Melanocyte of skin (primary cell): Measurements from ENCODE around the gene PDILT.

DNA sequence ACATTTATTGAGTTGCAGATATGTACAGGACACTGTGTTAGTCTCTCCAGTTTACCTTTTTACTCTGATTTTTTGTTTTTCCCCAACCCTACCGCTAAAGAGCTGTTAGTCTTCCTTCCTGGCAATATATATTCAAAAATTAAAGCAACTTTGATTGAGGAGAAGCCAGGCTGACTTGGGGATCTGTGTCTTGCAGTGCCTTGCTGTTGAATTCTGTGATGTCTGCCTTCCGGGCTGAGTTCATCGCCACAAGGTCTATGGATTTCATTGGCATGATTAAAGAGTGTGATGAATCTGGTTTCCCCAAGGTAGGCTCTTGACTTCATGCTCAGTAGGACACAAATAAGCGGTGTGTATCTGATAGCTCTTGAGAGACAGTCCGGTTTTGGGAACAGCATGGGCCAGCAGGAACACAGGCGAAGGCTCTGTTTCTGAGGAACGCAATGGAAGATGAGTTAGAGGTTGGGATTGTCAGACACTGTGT is 72.0 kb downstream of the VPS35L start:
- CAGE, long polyA plus RNA, 2 experiments, result no peak in any of the 2 experiments

DNA sequence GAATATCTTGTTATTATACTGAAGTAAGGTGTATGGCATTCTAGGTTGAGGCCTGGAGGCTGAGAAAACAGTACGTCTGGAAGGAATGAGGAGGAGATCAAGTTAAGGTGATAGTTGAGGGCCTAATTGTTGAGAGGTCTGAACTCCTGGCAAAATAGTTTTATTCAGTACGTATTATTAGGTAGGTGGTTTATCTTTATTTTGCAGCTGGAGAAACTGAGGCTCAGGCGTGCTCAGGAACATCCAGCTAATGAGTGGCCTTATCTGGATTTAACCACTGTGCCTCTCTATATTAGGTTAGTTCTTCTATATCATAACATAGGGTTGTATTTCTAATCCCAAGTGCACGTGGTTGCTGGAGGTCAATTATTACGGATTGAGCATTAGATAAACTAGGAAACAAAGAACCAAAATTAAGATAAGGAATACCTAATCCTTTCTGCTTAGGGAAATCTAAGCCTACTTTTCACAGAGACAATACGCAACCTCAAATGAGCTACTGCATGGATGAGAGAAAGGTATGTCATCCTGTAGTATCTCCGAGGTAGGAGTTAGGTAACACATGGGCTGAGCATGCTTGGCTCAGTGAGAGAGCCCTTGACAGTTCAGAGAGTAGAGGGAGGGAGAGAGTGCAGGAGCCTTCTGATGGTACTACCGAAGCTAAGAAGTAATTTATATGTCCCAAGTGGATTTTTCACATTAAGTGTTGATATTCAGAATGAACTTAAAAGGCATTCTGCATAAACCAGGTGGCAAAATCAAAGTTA is 59.1 kb downstream of the KNOP1 start:
- CAGE, long polyA plus RNA, 2 experiments, result no peak in any of the 2 experiments

DNA sequence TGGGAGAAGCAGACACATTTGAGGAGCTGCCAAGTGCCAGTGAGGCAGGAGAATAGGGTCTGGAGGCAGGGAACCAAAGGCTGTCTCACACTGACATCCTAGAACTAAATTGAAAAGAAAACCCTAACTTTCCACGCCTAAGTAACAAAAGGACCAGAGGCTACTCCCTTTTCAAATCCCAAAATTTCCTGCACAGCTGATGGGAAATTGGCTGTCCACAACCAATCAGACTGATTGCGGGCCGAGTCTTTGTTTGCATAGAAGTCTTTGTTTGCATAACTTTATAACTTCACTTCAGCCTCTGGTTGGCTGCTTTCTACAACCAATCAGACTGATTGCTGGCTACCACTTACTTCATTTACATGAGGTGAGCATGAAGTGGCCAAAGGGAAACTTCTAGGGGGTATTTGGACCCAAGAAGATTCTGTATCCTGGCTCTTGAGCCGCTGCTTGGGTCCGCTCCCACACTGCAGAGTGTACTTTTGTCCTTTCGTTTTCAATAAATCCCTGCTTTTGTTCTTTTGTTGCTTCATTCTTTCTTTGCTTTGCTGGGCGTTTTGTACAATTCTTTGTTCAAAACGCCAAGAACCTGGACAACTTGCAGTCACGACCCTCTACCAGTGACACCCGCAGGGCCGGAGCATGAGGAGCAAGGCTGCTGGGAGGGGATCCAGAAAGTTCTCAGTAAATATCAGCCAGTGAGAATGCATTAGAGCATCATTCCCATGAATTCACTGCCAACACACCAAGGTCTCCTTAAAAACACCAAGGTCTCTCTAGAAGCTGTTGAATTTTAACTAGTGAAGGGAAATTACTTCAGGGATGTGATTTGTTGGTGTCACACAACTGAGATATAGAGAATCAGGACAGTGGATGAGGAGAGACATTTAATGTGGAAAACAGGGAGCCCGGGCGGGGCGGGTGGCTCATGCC is 67.6 kb downstream of the IQCK start:
- CAGE, long polyA plus RNA, 2 experiments, result no peak in any of the 2 experiments

- CAGE, long polyA plus RNA, 2 experiments, result no peak in any of the 2 experiments
These were observed 79.7 kb downstream of the GPRC5B start for GRCh38 chr16:19804883-19805485.

GRCh38 chr16:20216887-20217388 is 110.4 kb downstream of the GP2 start:
- CAGE, long polyA plus RNA, 2 experiments, result no peak in any of the 2 experiments

DNA sequence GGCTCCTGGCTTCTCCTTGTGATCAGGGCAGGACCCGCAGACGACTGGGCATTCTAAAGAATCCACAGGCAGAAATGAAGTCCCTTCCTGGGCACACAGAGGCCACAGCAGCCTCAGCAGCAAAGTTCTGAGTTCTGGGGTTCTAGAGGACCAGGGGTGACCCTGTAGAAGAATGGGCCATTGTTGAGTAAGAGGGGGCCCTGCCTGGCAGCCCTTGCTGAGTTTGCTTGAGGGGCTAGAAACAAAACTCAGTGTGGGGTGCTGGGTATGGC is at the start of gene PDILT:
TSS of gene PDILT (minus strand) at position 129 of the 272 bp plus-strand sequence.
- CAGE, long polyA plus RNA, 2 experiments, result no peak in any of the 2 experiments

DNA sequence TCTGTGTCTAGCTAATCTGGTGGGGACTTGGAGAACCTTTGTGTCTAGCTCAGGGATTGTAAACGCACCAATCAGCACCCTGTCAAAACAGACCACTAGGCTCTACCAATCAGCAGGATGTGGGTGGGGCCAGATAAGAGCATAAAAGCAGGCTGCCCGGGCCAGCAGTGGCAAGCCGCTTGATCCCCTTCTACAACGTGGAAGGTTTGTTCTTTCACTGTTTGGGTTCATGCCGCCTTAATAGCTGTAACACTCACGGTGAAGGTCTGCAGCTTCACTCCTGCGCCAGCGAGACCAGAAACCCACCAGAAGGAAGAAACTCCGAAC is 2.7 kb upstream of the DNAH3 start:
- CAGE, long polyA plus RNA, 2 experiments, result no peak in any of the 2 experiments

DNA sequence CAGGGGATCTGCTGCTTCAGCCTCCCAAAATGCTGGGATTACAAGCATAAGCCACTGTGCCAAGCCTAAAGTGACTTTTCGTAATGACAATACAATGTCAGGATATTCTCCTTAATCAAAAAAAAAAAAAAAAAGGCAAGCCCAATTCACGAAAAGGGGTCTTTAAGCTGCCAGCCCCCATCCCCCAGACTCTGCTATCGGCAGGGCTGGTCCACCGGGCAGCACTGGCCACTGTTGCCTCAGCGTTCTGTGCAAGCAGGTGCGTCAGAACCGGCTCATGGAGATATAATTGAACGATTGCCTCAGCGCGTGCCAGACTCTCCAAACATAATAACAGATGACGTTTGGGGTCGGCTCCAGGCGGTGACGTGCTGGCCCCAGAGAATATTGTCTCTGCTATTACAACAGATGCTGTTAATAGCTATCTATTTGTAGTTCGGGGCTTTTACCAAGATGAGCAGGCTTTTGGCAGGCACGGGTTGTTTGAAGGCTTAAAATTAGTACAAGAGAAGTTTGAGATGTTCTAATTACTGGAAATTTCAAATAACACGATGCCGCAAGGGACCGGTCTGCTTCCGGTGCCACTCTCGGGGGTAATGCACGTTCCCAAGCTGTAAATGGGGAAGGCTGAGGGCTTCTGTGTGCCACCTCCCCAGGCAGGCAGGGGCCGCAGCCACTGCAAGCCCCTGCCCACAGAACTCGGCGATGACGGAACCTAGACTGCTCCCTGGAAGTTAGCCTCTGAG is 42.7 kb upstream of the METTL9 start:
- CAGE, long polyA plus RNA, 2 experiments, result no peak in any of the 2 experiments

- CAGE, long polyA plus RNA, 2 experiments, result no peak in any of the 2 experiments
These were observed 7.8 kb downstream of the IGSF6 start for GRCh38 chr16:21644660-21645030.

DNA sequence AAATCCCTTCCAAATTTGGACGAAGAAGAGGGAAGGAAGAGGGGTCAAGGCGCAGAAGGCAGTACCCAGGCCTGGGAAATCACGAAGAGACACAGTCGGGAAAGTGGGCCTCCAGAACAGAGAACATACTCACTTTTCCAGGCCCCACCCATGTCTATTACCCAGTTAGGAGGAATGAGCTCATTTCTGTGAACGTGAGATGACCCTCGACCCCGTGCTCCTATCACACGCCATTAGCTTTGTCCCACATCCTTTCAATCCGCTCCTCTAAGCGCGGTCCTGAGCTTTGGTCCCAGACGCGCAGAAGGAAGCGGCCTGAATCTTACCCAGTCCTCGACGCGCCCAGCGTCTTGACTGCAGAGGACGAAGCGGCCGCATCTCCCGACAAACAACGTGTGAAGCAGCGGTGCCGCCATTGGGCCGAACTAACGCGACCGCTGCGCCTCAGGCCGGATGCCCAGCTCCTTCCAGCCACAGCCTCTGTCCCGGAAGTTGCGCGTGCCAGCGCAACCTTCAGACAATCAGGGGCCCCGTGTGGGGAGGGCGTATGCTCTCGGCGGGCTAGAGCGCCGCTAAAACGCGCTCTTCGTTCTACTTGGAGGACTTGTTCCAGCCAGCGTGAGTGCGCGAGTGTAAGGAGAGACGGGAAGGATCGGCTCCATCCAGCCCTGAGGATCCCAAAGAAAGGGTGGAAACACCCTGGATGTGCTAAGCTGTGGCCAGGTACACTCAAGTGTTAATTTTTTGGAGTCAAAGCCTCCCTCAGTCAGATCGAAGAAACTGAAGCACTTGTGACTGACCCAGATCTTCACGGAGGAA is 37.4 kb downstream of the NPIPB4 start:
- CAGE, long polyA plus RNA, 2 experiments, result no peak in any of the 2 experiments

GRCh38 chr16:21952245-21952770 is 853 bp upstream of the UQCRC2 start:
- CAGE, long polyA plus RNA, 2 experiments, result no peak in any of the 2 experiments

- CAGE, long polyA plus RNA, 2 experiments, result no peak in any of the 2 experiments
These were observed 18.8 kb downstream of the MOSMO start for GRCh38 chr16:22026801-22027088.

GRCh38 chr16:22037982-22038543 is 30.2 kb downstream of the MOSMO start:
- CAGE, long polyA plus RNA, 2 experiments, result no peak in any of the 2 experiments

- CAGE, long polyA plus RNA, 2 experiments, result no peak in any of the 2 experiments
These were observed 33.1 kb downstream of the MOSMO start for GRCh38 chr16:22040755-22041666.

GRCh38 chr16:22192727-22193103 is 13.4 kb upstream of the EEF2K start:
- CAGE, long polyA plus RNA, 2 experiments, result no peak in any of the 2 experiments

GRCh38 chr16:22232351-22232982 is 26.4 kb downstream of the EEF2K start:
- CAGE, long polyA plus RNA, 2 experiments, result no peak in any of the 2 experiments

DNA sequence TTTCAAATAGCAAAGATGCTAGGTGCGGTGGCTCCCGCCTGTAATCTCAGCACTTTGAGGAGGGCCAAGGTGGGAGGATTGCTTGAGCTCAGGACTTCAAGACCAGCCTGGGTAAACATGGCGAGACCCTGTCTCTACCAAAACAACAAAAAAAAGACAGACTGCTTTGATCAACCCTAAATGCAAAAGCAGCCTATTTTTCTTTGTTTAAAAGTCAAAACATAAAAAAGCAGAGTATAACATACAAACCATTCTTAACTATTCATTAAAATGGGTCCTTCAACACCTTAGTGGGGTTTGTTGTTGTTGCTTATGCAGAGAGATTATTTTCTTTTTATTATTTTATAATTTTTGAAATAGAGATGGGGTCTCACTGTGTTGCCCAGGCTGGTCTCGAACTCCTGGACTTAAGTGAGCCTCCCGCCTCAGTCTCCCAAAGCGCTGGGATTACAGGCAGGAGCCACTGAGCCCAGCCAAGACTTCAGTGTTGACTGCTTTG is 11.6 kb upstream of the POLR3E start:
- CAGE, long polyA plus RNA, 2 experiments, result no peak in any of the 2 experiments

DNA sequence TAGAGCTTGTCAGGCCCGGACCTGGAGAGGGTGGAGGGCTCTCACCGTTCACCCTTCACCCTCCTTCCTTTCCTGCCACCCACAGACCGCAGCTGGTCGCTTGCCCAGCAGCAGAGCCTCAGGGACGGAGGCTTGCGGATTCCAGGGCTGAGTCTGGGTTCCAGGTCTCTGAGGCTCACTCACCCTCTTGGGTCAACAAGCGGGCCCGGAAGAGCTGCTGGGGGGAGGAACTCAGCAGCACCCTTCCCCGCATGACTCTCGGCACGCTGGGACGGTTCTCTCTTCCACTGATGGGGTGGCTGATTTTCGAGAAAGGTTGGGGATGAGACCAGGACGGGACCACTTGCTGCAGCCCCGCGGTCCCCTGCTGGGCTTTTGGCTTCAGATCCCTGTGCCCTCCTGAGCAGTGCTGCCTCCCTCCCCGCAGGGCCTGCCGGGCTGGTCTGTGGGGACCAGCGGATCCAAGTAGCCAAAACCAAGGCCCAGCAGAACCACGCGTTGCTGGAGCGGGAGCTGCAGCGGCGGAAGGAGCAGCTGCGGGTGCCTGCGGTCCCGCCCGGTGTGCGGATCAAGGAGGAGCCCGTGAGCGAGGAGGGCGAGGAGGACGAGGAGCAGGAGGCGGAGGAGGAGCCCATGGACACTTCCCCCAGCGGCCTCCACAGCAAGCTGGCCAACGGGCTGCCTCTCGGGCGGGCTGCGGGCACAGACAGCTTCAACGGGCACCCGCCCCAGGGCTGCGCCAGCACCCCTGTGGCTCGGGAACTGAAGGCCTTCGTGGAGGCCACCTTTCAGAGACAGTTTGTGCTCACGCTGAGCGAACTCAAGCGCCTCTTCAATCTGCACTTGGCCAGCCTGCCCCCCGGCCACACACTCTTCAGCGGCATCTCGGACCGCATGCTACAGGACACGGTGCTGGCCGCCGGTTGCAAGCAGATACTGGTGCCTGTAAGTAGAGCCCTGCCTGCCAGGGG is 28.4 kb downstream of the POLR3E start:
- CAGE, long polyA plus RNA, 2 experiments, result no peak in any of the 2 experiments

DNA sequence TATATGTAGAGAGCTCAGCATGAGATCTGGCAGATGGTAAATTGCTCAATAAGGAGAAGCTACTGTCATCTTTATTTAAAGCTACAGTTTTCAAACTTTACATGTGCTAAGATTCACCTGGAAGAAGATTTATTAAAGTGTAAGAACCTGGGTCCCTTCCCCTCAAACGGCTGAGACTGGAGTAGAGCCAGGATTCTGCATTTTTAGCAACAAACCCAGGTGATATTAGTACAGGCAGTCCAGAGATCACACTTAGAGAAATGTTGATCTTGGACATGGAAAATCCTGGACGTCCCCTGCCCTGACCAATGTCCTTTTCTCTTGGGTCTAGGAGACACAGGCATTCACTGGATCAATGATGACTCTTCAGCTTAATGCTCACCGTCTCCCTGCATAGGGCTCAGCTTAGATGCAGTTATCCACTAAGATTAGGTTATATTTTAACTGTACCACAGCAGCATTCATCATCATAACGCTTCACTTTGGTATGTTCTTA is 20.4 kb downstream of the CDR2 start:
- CAGE, long polyA plus RNA, 2 experiments, result no peak in any of the 2 experiments

GRCh38 chr16:22369397-22370007 is 4.9 kb downstream of the CDR2 start:
- CAGE, long polyA plus RNA, 2 experiments, result no peak in any of the 2 experiments